Astrocyte (in vitro differentiated cells and primary cell): ENCODE data around the genes GMDS and RIPK1.

DNA sequence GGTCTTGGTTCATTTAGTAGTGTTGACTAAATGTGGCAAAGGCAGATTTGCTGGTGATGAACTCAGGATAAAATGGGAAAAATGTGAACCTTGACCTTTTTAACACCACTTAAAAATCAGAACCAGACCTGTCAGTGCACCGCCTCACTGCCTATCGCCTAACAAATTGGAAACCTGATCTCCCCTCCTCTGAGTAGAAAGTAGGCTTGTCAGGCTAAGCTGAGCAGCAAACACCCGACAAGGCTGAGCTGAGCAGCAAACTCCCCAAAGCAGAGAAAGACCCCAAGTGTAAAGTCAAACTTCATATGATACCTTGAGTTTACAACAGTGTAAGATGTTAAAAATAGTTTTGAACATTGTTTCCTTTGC lies 254.8 kb downstream of the FOXC1 start:
- PRO-cap, result no peak
- RRBS, 2 experiments, result no CpG with 5 or more reads among the region's 3 CpGs

DNA sequence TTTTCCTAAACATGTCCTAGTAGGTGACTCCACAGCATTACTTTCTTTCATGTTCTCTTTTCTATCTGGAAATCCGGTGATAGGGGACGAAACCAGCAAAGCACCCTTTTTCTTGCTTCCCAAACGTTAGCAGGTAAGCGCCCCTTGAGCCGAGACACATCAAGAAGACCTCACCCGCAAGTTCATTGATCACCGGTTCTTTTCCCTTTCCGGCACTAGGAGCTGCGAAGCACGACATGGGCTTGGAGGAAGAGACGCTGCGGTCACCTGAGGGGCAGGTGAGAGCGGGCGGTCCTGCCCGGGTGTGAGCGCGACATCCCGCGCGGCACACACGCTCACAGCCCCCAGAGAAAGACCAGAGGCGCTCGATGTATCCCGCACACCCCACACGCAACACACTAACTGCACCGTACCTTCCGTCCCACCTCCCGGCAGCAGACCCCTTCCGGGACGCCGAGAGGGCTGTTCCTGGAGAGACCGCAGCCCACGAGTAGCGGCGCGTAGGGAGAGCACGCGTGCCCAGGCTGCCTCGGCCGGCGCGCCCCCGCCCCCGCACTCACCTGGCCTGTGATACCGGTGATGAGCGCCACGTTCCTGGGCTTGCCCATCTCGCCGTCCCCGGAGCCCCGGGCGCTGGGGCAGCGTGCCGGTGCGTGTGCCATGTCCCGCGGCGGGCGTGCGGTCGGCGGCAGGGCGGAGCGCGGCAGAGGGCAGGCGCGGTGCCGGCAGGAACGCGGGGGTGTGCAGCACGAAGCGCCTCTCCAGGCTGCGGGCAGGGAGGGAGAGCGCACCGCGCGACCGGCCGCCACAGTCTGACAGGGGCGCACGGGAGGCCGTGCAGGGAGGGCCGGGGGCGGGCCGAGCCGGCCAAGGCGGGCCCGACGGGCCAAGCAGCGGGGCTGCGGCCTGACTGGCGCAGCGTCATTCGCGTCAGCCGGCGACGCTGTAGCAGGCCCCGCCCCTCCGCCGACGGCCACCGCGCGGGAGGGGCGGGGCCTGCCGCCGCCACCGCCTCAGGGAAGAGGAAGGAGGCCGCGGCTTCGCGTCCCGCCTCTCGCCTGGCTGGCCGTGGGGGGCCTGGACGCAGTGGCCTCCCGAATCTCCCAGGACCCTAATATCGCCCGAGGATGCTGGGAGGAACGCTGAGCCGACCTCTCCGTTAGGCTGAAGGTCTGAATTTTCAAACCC lies at the start of gene GMDS:
Gene GMDS (minus strand): TSS at position 845 of the 1,188 bp plus-strand sequence.
- PRO-cap, result bidirectional peak, plus-strand start at position 1,008 of the sequence, minus-strand start at position 809 of the sequence
- RRBS, 2 experiments, result 2 to 3% methylated on average over 63 to 70 of the region's 123 CpGs

GRCh38 chr6:2622644-2623165 lies 128.0 kb downstream of the MYLK4 start:
- PRO-cap, result no peak
- RRBS, 2 experiments, result no CpG with 5 or more reads among the region's 12 CpGs

DNA sequence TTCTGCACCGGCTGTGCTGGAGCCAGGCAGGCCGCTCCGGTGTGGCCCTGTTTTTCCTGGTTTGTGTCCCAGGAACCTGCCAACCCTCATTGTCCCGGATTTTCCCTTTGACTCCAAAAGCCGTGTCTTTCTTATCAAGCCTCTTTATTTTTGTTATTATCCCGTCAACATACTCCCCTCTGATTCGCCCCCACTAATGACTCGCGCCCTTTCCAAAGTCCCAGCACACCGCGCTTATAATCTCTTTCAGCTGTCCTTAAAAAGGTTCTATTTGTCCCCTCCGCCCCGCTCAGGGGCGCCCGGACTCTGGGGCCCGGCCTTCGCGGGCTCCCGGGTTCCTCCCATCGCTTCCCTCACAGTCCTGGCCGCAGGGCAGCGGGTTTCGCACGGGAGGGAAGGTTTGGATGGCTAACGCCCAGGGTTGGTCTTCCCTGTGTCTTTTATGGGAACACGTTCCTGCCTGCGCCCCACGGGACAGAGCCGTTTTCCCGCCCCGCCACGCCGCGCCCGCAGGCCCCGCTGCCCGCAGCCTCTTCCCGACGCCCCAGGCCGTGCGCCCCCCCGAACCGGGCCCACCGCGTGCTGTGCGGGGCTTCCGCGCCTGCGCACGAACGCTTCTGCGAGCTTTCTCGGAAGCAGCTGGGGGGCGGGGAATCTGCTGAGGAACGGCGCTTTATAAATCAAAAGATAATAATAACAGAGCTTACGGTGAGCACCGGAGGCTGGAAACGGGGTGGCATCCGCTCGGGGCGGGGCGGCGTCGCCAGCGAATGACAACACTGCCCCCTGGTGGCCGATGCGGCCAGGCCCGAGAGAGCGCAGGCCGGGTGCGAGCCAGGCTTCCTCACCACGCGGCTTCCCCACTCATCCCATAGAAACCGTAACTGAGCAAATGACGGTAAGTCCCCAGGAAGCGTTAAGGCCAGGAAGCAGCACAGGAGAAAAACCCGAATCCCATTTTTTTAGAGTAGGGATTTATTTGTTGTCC lies 116.6 kb downstream of the MYLK4 start:
- PRO-cap, result no peak
- RRBS, 2 experiments, result 8 to 53% methylated on average over 2 to 12 of the region's 78 CpGs

GRCh38 chr6:2760872-2761450 lies 4.2 kb upstream of the WRNIP1 start:
- PRO-cap, result no peak
- RRBS, 2 experiments, result no CpG with 5 or more reads among the region's 7 CpGs

GRCh38 chr6:2766643-2766786 lies 1.3 kb downstream of the WRNIP1 start:
- PRO-cap, result no peak
- RRBS, 2 experiments, result no CpG with 5 or more reads among the region's 4 CpGs

DNA sequence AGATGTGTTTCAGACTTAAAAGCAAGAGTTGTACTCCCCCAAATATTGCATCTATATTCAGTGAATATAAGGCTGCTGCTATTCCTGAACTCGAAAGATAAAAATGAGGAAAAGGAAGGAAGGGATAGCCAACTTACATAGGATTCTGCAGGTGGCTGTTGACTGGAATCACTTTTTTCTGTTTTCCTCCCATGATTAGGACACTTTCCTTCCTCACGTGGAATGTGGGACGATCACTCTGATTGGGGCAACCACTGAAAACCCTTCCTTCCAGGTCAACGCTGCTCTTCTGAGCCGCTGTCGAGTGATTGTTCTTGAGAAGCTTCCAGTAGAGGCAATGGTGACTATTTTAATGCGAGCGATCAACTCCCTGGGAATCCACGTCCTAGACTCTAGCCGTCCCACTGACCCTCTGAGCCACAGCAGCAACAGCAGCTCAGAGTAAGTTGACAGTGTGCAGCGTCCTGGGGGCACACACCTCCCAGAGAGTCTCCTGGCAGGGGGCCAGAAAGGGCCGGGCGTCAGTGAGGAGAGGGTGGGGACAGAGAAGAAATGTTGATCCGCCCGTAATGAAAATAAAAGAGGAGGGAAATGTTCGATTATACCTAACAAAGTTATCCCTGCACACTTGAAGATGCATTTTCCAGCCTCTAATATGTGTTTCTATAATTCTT lies 4.9 kb downstream of the WRNIP1 start:
- PRO-cap, result no peak
- RRBS, 2 experiments, result no CpG with 5 or more reads among the region's 16 CpGs

DNA sequence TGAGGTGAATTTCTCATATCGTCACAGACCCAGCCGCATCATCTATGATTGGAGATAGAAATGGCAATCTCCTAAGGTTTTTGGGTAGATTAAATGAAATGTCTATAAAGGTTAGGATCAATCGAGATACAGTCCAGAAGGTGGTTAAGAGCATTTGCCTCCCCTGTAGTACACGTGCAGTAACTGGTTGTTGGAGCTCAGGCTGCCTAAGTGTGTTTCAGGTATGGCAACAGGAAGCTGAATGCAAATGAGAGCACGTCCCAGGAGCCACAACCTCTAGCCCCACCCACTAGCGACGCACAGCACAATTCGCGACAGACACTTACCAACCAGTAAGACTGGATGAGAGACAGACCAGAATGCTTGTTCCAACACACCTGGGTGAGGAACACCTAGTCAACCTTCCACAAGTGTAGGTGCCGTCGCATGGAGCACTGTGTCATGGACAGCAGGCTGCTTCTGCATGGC lies 7.1 kb upstream of the SERPINB1 start:
- PRO-cap, result no peak
- RRBS, 2 experiments, result no CpG with 5 or more reads among the region's 11 CpGs

- PRO-cap, result no peak
- RRBS, 2 experiments, result no CpG with 5 or more reads among the region's 8 CpGs
Observed at GRCh38 chr6:2865137-2865535, 23.5 kb upstream of the SERPINB1 start.

GRCh38 chr6:2947265-2947830 lies 24.0 kb downstream of the SERPINB6 start:
- PRO-cap, result no peak
- RRBS, 2 experiments, result no CpG with 5 or more reads among the region's 6 CpGs

GRCh38 chr6:2957734-2958739 lies 13.3 kb downstream of the SERPINB6 start:
- PRO-cap, result no peak
- RRBS, 2 experiments, result no CpG with 5 or more reads among the region's 28 CpGs

GRCh38 chr6:2965209-2965695 lies 6.1 kb downstream of the SERPINB6 start:
- PRO-cap, result no peak
- RRBS, 2 experiments, result no CpG with 5 or more reads among the region's 7 CpGs

DNA sequence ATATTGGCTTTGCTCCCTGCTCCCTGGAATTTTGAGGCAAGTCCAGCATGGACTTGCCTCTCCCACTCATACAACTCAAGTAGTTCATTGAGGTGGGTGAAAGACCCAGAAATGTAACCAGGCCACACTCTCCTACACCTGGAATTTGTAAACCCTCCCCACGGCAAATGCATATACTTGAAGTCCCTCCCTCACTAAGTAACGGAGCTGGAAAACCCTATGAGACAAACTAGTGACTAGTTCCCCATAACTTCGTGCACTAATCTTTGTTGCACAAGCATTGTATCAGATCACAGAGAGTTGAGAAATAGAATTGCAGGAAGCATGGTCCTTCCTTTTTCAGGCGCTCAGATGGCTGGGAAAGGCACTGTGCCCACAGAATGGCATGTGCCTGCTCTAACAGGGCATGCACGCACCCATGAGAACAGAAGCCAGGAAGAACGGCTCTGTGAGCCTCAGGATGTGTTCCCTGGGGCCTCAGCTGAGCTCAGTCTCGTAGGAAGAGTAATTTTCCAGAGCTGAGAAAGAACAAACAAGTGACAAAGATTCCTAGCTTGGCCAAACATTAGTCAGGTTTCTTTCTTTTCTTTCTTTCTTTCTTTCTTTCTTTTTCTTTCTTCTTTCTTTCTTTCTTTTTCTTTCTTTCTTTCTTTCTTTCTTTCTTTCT lies 10.2 kb upstream of the SERPINB6 start:
- PRO-cap, result no peak
- RRBS, 2 experiments, result no CpG with 5 or more reads among the region's 7 CpGs

GRCh38 chr6:2984552-2985499 lies 13.5 kb upstream of the SERPINB6 start:
- PRO-cap, result no peak
- RRBS, 2 experiments, result no CpG with 5 or more reads among the region's 16 CpGs

GRCh38 chr6:2986506-2987253 lies 13.0 kb upstream of the NQO2 start:
- PRO-cap, result no peak
- RRBS, 2 experiments, result no CpG with 5 or more reads among the region's 10 CpGs

DNA sequence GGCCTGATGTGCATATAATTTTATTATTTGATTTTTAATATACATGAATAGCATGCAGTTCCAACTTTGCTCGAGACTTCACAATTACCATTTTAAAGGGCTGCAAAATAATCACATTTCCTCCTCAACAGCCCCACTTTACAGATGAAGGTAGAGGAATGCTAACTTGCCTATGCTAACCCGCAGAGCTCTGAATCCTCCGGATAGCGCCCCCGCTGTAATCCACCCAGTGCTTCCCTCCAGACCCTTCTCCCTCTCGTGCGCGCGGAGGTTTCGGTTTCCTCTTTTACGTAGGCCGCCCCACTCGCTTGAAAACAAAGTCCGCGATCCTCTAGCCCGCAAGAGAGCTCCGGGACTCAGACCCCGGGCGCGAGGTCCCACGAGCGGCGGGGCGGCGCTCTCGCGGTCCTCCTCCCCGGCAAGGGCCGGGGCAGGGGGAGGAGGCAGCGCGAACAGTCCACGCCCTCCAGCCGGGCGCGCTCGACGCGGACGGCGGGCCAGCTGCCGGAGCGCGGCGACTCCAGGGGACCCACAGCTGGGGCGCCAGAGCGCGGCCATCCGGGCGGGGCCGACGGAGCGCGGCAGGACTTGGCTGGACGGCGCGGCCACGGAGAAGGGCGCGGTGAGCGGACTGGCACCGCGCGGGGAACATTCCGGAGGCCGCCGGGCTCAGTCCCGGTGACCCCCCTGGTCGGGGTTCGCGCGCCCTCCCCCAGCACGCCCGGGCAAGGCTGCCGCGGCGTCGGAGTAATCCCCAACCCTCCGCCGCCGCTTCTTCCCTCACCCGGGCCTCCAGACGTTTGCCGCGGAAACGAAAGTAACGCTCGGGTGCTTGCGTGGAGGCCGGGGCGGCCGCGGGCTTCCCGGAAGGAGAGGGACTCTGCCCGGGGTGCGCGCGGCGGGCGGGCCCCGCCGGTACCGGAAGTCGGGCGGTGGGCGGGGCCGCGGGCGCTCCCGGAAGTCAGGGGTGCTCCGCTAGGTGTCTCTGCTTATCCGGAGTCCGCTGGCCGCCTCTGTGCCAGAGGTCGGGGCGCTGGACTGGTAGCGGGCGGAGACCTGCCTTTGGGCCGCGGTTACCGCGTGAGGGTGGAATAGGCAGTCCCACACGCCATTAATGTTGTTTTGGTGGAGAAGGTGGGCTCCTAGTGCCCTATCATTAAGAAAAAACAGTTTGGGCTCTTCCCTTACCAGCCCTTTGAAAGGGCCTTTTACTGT lies at the start of gene RIPK1:
Gene RIPK1 (plus strand): TSS at position 455 of the 1,215 bp plus-strand sequence.
- PRO-cap, result bidirectional peak, plus-strand start at position 546 of the sequence, minus-strand start at position 219 of the sequence; bidirectional peak, plus-strand start at position 1,021 of the sequence, minus-strand start at position 783 of the sequence
- RRBS, 2 experiments, result 1 to 2% methylated on average over 60 to 66 of the region's 122 CpGs

DNA sequence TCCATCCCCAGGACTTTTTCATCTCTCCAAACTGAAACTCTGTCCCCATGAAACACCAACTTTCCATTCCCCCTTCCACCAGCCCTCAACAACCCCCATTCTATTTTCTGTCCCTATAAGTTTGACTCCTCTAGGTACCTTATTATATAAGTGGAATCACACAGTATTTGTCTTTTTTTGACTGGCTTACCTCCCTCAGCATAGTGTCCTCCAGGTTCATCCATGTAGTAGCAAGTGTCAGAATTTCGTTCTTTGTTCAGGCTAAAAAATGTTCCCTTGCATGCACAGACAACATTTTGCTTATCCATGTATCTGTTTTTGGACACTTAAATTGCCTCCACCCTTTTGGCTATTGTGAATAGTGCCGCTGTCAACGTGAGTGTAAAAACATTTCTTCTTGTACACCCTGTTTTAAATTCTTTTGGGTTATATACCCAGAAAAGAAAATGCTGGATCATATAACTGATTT lies 878 bp upstream of the BPHL start:
- PRO-cap, result no peak
- RRBS, 2 experiments, result no CpG with 5 or more reads among the region's 3 CpGs

DNA sequence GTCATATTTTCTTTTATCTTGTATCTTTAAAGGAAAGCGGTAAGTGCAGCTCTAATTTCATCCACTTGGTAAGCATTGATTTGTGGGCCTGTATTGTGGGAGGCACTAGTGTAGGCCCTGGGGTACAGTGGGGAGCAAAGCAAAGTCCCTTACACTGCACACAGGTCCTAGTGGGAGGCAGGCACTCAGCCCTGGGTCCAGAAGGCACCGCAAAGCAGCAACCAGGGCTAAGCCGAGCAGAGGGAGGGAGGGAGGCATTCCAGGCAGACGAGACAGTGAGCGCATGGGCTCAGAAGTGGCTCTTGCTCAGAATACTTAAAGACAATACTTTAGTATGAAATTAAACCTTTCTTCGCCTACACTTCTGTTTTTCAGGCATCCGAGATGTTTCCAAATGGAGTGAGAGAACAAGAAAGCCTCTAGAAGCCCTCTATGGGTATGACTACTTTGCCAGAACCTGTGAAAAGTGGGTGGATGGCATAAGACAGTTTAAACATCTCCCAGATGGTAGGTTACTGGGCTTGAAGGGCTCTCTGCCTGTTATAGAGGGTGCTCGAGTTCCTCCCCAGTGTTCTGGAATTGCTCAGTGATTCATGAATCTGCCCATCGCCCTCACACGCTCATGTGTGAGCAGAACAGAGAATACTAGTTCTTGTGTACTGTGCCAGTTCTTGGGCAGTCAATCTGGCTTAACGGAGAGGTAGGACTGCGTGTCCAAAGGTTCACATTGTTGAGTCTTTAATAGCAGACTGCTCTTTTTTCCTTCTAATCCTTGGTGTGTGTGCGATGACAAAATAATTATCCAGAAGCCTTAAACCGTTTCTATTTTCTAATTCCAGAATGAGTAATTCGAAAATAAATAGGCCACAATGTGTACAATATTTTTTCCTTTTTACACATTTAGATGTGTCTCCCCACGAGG lies 18.7 kb downstream of the BPHL start:
- PRO-cap, result no peak
- RRBS, 2 experiments, result no CpG with 5 or more reads among the region's 16 CpGs

GRCh38 chr6:3165965-3166890 lies 8.9 kb upstream of the TUBB2A start:
- PRO-cap, result bidirectional peak, plus-strand start at chr6:3166341, minus-strand start at chr6:3166267
- RRBS, 2 experiments, result no CpG with 5 or more reads among the region's 6 CpGs

DNA sequence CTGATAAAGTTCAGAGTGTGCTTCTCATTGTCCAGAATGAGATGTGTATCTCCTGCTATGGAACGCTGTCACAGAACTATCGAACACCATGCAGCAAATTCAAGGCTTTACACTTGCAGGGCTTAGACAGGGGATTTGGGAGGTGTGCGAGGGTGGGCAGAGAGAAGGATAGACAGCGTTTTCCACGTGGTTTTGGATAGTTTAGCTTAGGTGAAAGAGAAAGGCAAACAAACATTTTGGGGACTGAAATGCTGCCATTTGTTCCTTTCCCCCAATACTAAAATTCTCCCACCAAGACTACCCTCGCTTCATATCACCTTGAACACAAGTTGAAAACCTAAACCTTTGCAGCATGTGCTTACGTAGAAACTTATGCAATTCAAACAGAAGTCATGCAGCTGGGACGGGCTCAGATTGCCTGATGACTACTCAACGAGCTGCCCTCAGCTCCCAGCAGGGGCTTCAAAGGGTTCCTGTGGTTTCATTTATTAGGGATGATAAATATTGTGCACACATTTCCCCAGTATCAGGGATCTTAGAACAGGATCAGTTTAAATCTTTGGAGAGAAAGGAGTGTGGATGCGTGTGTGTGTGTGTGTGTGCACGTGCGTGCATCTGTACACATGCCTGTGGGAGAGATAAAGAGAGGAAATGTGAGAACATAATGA lies 77.3 kb downstream of the SLC22A23 start:
- PRO-cap, result no peak
- RRBS, 2 experiments, result no CpG with 5 or more reads among the region's 12 CpGs